A673 (cell line): Measurements from ENCODE around the gene RUSF1.

- PRO-cap = no peak
These were observed 3.9 kb downstream of the PRSS8 start for GRCh38 chr16:31131425-31132232.

- PRO-cap = no peak
These were observed 4.1 kb upstream of the PYCARD start for GRCh38 chr16:31206610-31207087.

GRCh38 chr16:31373163-31373676 lies 18.2 kb downstream of the ITGAX start:
- PRO-cap = no peak

DNA sequence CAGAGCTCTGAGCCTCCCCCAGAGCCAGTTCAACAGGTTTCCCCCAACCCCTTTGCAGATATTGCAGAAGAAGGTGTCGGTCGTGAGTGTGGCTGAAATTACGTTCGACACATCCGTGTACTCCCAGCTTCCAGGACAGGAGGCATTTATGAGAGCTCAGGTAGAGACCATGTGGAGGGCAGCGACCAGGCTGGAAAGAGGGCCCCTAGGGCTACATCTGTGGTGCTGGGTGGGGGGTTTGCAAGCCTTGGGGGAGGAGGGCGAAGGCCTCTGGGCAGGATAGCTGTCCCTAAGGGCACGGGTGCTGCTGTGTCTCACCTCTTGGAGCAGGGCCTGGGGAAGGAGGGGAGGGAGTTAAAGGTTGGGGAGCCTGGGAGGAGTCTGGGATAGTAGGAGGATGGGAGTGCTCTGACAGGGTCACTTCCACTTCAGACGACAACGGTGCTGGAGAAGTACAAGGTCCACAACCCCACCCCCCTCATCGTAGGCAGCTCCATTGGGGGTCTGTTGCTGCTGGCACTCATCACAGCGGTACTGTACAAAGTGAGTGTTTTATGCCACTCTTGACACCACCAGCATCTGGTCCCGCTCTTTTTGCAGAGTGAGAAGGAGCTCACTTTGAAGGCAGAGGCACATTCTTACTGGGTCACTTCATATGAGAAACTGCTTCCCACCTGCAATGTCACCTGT lies 12.5 kb upstream of the ITGAD start:
- PRO-cap = no peak

DNA sequence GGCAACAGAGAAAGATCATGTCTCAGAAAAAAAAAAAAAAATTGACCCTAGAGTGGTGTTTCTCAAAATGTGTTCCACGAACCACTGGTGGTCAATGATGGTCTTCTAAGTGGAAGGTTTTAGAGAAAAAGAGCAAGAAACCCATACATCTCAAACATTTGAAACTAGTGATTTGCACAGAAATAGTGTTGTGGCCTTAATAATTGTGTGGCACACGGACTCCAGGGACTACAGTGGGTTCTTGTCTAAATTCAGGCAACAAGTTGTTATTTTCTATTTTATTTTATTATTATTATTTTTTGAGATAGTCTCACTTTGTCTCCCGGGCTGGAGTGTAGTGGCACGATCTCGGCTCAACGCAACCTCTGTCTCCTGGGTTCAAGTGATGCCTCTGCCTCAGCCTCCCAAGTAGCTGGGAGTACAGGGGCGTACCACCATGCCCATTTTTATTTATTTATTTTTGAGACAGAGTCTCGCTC lies 9.1 kb upstream of the ITGAD start:
- PRO-cap = no peak

GRCh38 chr16:31429254-31430165 lies 1.4 kb upstream of the COX6A2 start:
- PRO-cap = no peak

DNA sequence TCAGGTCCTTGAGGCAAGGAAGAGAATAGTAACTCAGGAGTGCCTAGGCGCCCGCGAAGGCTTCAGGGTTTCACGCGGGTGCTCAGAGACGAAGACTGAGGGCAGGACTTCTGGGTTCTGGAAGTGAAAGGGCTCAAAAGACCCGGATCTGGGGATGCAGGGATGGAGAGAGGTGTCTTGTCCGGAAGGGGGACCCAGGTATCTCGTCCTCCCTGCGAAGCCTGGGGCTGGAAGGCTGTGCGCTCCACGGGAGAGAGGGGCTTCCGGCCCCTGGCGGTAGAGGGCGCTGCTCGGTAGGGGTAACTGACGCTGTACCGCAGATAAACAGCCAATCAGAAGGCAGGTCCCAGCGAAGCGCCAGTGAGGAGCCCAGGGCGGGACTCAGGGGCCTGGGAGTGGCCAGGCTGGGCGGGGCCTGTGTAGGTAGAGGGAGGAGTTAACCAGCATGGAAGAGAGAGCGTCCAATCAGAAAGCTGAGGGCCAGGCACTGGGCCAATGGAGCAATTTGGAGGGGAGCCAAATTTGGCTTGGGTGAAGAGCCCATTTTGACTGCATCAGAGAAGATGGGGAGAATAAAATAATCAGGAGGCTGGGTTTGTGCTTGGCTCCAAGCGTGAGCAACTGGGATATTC lies 802 bp downstream of the TGFB1I1 start:
- PRO-cap = unidirectional peak, minus-strand start at position 97 of the sequence

DNA sequence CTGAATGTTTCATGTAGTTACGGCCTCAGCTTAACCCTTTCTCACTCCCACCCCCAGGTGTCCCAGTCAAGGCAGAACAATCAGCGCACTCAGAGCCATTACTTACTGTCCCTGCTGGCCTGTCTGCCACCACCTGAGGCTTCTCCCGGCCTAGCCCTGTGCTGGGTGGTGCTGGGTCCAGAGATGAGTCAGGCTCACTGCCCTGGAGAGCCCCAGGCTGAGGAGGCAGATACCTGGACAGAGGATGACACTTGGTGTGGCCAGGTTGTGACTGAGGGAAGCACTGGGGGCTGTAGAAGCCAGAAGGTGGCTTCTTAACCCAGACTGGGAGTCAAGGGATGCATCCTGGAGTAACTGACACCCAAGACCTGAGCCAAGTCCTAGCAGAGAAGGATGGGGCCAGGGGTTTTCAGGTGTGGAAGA lies 3.9 kb upstream of the SLC5A2 start:
- PRO-cap = no peak

DNA sequence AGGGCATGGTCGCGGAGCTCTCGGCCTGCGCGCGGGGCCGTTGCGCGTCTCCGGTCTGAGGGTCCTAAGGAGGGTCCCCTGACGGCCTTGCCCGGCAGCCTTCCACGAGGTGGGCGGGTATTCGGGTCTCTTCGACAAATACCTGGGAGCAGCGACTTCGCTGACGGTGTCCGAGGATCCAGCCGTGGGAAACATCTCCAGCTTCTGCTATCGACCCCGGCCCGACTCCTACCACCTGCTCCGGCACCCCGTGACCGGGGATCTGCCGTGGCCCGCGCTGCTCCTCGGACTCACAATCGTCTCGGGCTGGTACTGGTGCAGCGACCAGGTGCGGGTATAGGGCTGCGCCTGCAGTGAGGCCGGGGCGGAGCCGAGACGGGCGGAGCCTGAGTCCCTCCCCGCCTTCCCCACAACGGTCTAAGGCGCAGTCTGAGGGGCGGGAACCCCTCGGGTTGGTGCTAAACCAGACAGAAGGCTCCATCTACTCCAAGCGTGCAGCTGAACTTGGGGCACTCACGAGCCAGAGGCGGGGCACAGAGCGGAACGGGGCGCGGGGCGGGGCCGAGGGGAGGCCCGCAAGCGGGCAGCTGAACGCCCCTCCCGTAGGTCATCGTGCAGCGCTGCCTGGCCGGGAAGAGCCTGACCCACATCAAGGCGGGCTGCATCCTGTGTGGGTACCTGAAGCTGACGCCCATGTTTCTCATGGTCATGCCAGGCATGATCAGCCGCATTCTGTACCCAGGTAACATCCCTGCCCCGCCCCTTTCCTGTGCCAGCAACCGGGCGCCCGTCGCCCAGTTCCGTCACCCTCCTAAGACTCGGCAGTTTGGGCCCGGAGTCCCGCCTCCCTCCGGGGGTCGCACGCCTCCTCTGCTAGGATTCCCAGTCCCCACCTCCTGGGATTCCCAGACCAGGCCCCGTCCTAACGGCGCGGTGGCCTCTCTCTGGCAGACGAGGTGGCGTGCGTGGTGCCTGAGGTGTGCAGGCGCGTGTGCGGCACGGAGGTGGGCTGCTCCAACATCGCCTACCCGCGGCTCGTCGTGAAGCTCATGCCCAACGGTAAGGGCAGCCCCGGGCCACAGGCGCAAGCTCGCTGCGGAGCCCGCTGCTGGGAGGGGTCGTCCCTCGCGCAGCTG lies 4.9 kb downstream of the SLC5A2 start:
- PRO-cap = no peak

- PRO-cap = no peak
These were observed 10.4 kb downstream of the SLC5A2 start for GRCh38 chr16:31493137-31493828.

DNA sequence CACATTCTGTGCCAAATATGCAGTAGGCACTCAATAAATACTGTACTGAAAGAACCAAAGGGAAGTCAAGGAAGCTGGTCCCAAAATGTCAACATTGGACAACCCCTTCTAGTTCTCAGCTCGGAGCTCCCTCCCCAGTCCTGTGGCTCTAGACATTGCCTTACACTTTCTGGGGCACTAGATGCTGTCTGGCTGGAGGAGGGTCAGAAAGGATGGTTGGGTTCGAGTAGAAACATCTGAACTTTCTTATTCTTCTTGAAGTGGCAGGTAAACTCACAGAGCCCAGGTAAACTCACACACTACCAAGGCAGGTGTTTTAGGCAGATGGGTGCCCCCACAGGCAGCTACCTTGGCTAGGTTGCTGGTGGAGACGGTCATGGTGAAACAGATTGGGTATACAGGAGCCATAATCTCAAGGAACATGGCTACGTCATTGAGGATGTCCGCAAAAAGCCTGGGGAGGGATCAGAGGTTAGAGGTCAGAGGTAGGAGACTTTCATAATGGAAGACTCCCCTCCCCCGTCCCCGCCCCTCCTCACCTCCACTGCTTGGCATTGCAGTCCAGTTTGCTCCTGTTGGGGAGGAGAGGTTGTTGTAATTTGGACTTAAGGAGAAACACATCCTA lies 9.1 kb downstream of the RUSF1 start:
- PRO-cap = no peak

DNA sequence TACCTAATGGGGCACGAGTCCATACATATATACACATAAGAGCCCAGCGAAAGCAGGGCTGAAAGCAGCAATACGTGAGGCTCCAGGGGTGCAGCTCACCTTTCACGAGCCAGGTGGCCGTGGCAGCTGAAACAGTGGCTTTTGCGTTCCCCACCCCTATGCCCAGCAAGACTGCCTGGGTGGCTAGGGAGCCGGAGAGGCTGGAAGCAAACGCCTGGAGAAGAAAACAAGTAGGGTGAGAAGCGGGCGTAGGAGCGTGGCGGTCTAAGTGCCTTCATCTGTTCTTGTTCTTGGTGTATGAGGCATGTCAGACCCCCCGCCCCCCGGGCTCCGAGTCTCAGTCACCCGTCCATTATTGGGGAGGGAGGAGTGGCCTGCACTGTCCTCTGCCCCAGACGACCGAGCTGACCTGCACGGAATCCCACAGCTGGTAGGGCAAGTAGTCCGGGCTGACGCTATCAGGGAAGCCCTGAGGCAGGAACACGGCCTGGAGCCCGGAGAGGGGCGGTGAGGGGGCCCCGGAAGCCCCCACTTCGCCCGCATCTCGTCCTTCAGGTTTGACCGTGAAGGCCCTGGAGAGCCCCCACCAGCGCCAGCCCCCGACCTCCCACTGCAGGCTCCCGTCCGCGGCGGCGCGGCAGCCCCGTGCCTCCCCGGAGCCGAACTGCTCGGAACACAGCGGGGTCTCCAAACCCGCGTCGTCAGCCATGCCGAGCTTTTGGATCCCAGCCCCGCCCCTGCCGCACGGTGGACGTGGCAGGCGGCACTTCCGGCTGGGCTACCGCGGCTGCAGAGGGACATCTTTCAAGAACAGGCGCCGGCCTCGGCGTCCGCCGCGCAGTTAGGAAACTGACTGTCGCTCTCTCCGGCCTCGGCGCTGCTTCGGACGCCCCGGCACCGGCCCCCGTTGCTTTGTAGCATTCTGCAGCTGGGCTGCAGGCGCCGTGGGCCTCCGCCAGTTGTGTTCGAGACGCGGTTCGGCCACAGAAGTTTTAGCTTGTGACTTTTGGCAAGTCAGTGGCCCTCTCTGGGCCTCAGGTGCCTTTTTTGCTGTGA lies at the start of gene RUSF1:
Gene RUSF1, minus strand, starts transcription at position 727 of the 1,056 bp plus-strand sequence.
- PRO-cap = bidirectional peak, plus-strand start at position 840 of the sequence, minus-strand start at position 666 of the sequence

- PRO-cap = no peak
These were observed 9.8 kb downstream of the AHSP start for GRCh38 chr16:31537259-31538095.

DNA sequence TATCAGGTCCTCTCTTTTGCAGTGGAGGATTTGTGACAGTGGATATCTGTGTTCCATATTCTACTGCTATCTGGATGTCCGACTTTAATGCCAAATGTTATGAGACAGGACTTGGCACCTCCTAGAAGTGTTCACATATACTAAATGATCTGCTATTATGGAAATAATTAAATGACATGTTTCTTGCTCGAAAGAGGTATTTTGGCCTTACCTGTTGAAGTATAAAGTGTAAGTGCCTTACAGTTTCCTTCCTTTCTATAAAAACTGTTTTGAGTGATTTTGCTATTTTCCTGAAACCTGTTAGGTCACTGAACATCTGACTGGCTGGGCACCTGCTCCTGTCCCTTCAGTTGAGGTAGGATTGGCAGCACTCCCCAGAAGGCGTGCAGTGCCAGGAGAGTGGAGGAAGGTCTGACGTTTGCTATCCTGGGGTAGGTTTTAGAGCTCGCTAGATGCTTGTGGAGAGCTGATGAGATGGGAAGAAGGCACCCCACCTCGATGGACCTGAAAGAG lies 1.1 kb downstream of the KRBOX5 start:
- PRO-cap = no peak

GRCh38 chr16:31836865-31837388 lies 36.7 kb upstream of the ZNF267 start:
- PRO-cap = no peak

- PRO-cap = no peak
These were observed 78.7 kb downstream of the ZNF267 start for GRCh38 chr16:31952370-31952569.

DNA sequence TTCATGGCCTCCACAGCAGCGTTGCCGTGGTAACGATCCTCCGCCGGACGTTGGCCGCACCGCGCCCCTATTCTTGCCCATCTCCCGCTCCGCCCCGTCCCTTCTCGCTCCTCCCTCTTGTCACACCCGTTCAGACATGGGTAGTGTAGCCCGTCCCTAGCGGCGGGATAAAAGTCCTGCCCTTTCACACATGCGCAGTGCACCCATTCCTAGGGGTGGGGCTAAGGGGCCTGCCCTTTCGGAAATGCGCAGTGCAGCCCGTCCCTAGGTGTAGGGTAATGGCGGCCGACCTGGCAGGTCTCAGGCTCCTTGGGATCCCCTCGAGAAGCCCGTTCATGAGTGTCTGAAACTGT lies 849 bp downstream of the TP53TG3D start:
- PRO-cap = no peak

DNA sequence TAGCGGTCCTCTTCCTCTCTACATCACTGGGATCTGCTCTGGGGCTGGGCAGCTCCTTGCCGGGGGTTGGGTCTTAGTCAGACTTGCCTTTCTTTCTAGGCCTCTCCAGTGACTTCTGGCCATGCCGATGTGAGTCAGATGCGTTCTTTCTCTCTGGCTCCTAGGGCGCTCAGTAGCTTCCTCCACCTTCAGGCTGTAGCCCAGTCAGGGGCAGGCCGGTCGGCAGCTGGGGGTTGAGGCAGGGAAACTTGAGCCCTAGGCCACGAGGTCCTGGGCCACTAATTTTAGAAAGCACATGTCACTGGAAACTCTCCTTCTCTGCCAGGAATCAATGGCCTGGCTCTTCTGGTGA lies 192.3 kb upstream of the TP53TG3 start:
- PRO-cap = no peak

DNA sequence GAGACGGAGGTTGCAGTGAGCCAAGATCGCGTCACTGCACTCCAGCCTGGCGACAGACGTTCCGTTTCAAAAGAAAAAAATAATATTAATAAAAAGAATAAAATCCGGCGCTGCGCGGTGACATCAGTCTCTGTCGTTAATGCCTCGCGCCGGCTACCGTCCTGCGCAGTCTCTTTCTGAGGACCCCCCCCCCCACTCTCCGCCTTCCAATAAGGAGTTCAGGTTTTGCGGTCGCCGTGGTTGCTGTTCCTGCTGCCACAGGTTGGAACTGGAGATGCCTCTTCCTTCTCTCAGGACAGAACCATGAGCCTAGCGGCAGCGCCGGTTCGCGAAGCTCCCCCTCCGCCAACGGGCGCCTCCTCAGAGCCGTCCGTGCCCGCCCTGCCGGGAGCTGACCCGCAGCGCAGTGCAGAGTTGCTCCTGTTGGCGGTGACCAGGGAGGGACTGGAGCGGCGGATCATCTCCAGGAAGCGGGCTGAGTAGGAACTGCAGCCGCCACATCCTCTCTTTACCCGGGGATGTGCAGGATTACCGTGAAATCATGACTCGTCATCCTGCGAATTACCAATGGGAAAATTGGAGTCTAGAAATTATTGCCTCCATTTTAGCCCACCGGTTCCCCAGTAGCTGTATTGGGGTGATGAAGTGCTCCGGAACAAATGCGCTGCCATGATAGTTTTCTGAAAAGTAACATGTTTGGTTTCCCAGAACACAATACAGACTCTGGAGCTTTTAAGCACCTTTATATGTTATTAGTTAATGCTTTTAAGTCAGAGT lies 2093.5 kb downstream of the TP53TG3F start:
- PRO-cap = no peak

DNA sequence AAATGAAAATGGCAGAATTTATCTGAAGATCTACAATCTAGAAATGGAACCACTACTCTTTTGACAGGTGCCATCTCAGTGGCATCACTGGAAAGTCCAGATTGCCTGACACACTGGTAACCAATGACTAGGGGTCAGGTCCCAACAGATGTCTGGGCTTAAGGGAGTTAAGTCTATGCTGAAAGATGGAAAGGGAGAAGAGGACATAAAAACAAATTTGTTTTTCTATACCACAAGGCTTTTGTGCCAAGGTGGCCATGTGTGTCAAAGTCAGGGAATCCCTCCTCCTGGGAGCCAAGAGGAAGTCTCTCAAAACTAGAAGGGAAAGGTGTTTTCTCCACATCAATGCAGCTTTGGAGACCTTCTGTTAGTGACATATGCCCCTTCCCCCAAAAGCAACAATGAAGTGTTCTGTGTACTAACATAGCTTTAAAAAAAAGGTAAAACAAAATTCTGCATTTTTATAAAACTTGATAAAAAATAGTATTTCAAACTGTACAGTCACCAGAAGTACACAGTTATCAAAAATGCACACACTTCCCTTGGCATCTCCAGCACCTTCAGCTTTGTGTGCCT lies 2343.0 kb downstream of the TP53TG3F start:
- PRO-cap = no peak